CMK (cell line): ENCODE results near the gene ARSB.

GRCh38 chr5:76174173-76174531, 91.0 kb downstream of the SV2C start:
- RRBS, result no CpG with 5 or more reads among the region's 20 CpGs

GRCh38 chr5:76337929-76338618, 65.0 kb upstream of the IQGAP2 start:
- RRBS, result no CpG with 5 or more reads among the region's 1 CpG

GRCh38 chr5:76386432-76386948, 16.6 kb upstream of the IQGAP2 start:
- RRBS, result no CpG with 5 or more reads among the region's 6 CpGs

DNA sequence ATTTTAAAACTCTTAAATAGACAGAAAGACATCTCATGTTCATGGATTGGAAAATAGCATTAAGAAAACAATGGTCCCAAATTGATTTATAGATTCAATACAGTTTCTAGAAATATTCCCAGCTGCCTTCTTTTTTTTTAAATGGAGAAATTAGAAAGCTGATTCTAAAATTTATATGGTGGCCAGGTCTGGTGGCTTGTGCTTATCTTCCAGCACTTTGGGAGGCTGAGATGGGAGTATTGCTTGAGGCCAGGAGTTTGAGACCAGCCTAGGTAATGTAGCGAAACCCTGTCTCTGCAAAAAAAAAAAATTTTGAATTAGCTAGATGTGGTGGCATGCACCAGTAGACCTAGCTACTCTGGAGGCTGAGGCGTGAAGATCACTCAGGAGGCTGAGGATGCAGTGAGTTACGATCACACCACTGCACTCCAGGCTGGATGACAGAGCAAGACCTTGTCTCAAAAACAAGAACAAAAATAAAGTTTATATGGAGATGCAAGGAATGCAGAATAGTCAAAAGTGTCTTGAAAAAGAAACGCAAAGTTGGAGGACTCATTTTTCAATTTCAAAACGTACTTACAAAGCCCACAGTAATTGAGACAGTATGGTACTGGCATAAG, 62.9 kb downstream of the IQGAP2 start:
- RRBS, result no CpG with 5 or more reads among the region's 5 CpGs

DNA sequence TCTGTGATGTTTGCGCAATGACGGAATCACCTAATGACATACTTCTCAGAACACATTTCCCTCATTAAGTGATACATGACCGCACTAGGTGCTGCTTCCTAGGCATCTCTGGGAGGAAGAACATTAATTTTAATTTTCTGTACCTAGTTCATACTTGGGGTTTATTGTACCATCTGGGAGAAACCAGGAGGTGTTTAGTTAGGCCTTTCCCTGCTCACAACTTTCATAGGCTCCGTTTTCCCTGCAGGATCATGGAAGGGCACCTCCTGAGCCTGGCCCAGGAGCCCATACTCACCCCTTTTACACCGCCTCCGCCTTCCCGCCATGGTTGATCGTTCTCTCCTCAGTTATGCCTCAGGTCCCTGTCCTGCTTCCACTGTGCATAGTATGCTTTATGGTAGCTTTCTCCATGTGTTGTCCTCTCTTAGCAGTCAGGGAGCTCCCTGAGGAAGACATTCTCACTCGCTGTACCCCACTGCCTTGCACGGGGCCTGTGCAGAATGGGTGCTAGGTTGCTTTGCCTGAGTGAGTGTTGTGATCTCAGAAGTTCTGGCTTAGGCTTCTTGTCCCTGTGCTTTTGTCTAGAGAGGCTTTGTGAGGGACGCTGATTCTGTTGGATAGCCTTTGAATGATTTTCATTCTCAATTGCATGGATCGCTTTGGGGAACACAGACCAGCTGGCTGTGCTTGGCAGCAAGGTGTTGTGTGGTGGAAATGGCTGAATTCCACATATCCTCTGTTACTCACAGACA, 75.9 kb downstream of the IQGAP2 start:
- RRBS, result no CpG with 5 or more reads among the region's 12 CpGs

DNA sequence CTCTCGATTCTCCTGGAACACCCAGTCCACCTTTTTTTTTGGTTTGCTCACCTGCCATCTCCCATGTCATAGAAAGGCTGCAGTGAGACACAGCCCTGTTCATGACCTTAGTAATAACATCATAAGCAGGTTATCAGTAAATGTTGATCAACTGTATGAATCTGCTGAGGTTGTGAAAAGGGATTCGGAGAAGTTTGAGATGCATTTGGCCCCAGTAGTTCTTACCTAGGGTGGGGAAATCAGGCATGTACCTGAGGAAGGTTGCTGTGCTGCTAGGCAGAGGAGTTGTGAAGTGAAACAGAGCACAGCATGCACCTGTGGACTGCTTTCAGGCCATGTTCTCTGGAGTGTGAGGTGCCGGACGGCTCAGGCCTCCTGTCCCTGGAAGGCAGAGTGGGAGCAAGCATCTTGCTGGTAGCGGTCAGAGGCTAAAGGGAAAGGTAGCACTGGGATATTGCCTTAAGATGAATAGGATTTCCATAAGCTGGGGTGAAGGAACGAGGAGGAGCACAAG, 88.9 kb downstream of the IQGAP2 start:
- RRBS, result no CpG with 5 or more reads among the region's 6 CpGs

DNA sequence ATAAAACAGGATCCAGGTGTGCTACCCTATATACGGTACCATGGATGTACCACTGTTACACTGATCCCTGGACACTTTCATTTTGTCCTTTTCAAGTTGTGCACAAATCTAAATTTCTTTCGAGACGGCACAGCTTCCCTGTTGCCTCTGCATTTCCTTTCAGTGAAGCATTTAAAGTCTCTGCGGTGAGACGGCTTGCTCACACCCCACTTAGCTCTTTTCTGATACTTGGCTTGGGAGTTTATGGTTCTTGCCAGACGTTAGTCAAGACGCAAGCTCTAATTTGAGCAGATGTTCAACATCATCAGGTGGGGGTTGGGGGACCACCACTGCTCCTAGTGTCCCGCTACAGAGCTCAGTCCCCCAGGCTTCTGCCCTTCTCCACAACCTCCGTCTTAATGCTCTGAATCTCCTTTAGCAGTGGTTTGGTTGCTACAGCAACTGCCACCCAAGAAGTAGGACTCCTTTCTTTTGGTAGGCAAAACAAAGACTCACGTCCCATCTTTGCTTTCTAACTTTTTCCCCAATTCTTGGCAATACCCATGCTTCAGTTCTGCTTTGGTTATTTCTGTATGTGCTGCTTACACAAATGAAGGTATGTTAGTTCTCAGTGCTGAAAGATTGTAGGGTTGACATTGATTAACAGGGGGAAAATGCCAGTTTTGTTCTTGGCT, 15.7 kb downstream of the F2RL2 start:
- RRBS, result no CpG with 5 or more reads among the region's 10 CpGs

DNA sequence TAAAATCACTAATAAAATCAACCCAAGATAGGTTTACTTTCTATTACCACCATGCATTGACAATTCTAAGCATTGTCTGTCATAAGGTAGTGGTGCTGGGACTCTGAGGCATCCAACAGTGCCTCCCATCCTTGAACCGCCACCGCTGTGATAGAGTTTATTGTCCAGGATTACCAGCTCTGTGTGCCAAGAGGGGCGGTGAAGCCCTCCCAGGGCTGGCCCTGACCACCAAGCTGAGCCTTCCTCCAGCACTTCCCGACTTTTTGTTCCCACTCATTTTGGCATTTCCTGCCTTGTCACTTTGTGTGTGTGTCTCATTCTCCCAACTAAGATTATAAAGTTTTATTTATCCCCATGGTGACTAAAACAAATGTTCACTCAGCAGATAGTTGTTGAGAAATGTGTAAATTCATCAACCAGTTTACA, 2.4 kb downstream of the F2R start:
- RRBS, result no CpG with 5 or more reads among the region's 4 CpGs

DNA sequence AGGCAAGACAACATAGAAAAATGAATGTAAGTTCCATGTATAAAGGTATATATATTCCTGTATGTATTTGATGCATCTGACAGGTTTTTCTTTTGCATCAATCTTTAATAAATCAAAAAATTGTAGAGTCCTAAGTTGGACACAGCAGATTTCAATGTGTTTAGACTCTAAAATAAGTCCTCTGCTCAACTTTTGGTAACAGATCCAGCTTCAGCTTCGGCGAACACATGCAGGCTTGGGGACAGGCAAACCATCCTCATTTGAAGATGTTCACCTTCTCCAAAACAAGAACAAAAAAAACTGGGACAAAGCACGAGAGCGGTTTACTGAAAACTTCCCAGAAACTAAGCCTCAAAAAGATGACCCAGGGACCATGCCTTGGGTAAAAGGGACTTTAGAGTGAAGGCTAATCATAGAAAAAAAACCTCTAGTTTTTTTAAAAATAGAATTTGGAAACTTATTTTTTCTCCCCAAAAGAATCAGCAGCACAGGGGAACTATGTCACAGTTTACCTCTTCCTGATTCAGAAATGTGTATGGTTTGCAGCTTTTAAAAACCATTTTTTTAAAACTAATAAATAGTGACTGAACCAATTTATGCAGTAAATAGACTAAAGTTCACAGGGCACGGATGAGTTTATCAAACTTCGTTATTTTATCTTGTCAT, 24.1 kb downstream of the ZBED3 start:
- RRBS, result no CpG with 5 or more reads among the region's 6 CpGs

GRCh38 chr5:77086408-77086826, 668 bp downstream of the ZBED3 start:
- RRBS, result no CpG with 5 or more reads among the region's 10 CpGs

GRCh38 chr5:77590373-77590731, 48.2 kb downstream of the OTP start:
- RRBS, result no CpG with 5 or more reads among the region's 3 CpGs

GRCh38 chr5:77844513-77845012, 68.4 kb upstream of the TBCA start:
- RRBS, result 100% methylated on average over 4 of the region's 35 CpGs

GRCh38 chr5:77851144-77852268, 75.4 kb upstream of the TBCA start:
- RRBS, result 97% methylated on average over 27 of the region's 97 CpGs

DNA sequence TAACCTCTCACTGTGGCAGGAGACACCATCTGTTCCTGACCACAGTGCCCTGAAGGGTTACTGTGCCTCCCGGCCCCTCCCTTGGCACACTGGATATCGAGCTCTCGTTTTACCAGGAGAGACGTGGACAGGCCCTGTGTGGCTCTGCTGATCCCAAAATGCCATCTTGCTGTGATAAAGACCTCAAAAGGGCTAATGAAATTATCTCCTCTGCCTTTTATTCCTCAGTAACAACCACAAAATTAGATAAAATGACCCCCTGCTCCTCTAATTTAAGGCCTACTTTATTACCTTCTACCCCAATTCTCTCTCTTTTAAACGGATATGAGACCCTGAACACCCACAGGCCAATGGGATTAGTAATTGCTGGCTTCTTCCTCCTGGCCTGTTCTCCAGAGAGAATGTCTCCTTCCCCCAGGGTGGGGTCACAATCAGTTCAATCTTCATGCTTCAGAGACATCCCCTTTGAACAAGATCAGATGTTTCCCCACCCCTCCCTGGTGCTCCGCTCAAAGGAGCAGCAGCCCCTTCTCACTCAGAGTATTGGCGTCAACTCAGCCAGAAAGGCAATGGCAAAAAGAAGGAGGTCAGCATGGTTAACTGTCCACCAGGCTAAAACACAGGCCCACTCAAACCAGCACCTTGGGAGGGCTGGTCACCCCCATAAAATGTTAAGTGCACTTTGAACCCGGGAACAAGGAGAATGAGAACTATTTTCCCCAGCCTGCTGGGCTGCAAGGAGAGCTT, 20.4 kb downstream of the LHFPL2 start:
- RRBS, result no CpG with 5 or more reads among the region's 8 CpGs

DNA sequence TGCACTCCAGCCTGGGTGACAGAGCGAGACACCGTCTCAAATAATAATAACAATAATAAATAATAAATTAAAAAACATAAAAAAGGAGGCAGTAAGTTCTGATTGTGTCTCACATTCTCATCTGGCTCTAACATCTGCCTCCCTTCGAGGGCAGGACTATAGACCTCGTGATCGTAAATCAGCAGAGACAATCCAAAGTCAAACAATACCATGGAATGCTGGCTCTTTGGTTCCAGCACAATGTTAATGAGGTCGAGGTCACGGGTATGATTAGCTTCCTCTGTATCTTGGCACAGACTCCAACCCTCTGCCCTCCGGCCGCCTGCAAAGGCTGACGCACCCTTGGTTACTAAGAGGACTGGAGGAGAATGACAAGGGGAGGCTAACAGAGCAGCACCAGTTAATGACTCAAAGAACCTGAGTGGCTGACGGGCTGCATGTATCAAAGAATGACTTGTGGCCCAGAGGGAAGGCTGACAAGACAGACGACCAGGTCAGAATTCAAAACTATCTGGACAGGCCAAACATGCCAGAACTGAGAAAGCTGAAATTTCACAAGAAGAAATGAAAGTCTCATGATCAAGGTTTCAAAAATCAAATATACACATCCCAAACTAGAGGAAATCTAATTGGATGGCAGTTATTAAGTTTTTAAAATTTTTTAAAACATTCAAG, 10.1 kb downstream of the LHFPL2 start:
- RRBS, result no CpG with 5 or more reads among the region's 12 CpGs

GRCh38 chr5:78646985-78647830, 1.4 kb downstream of the LHFPL2 start:
- RRBS, result 26% methylated on average over 3 of the region's 19 CpGs

DNA sequence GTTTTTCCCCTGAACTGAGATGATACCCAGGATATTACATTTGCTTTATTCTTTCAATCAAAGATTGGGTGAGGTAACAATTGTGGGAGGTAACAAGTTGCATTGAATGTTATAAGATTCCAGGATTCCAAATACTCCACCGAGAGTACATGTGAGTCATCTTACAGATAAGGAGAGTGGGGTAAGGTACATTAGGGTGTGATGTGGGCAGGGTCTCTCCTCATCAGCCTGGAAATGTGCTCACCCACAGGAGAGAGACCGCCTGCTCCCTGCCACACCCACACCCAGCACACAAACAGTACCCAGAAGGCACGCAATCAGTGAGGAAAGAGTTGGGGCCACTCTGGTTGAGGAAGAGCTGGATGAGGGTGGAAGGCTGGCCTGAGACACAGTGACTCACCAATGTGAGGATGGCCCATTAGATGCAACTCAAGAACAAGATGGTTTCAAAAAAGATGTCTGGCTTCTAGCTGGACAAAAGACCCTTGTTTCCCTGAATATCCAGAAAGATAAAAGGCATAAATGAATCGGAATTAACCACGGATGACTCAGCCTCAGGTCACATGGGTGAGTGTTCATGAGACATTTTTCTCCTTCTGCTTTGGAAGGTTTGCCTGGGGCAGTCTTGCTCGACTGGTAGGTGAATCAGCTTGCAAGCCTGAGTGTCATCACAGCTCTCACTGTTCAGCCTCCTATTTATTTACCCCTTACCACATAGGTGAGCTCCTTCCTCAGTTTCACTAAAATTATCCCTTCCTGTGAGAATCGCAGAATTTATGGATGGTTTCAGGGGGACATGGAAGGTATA, 51.1 kb upstream of the LHFPL2 start:
- RRBS, result no CpG with 5 or more reads among the region's 7 CpGs

GRCh38 chr5:78984901-78985700, at the start of gene ARSB:
ARSB (minus strand) TSS chr5:78985310.
- RRBS, result 3% methylated on average over 41 of the region's 87 CpGs